Measurements from ENCODE around the genes ATP6V1D and RAD51B.

DNA sequence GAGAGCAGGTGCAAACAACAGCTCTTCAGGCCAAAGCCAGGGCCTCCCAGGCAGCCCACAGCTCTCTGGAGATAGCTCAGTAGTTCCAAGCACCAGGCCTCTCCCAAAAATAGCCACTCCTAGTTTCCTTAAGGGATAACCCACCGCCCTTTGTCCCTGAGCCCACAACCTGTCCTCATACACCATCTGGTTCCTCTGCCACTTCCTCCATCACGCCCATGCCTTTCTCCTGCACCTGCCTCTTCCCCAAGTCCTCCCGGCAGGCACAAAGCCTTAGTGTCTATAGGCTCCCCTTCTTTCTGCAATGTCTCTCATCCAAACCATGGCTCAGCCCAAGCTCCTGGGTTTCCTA is 2.1 kb downstream of the RAB15 start:
- PRO-cap, 2 experiments, result no peak in any of the 2 experiments

DNA sequence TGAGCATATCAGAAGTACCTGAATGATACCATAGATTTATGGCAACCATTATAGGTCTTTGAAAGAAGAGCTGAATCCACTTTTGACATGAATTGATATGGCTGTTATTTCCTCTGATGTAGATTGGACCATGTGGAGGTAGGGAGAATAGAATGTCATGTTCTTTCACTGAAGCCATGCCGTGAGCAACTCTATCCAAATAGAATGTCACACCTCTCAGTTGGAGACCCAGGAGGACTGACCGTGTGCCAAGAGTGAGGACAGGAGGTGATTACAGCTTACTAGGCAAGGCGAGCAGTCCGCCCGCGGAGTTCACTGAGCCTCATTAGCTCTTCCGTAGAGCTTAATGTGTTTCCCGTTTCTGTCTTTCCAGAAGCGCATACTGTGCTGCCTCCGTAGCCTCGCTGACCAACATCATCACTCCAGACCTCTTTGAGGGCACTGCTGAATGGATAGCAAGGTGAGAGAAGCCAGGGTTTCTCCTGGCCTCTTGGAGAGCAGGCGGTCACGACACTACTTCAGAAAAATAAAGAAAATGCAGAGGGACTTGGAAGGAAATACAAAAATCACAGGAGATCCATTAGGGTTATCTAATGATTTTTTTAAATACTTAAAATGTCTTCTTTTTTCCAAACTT is 45.7 kb downstream of the FNTB start:
- PRO-cap, 2 experiments, result no peak in any of the 2 experiments

GRCh38 chr14:65100479-65101135 is 1.7 kb downstream of the MAX start:
- PRO-cap, 2 experiments, result no peak in any of the 2 experiments

DNA sequence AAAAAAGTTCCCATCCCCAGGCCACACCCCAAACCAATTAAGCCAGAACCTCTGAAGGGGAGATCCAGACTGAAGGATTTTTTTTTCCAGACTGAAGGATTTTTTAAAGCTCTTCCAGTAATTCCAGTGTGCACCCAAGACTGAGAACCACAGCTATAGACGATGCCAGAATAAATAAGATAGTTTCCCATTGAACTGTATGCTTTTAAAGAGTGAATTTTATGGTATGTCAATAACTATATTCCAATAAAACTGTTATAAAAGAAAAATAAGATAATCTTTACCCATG is 2.2 kb upstream of the MAX start:
- PRO-cap, 2 experiments, result no peak in any of the 2 experiments

DNA sequence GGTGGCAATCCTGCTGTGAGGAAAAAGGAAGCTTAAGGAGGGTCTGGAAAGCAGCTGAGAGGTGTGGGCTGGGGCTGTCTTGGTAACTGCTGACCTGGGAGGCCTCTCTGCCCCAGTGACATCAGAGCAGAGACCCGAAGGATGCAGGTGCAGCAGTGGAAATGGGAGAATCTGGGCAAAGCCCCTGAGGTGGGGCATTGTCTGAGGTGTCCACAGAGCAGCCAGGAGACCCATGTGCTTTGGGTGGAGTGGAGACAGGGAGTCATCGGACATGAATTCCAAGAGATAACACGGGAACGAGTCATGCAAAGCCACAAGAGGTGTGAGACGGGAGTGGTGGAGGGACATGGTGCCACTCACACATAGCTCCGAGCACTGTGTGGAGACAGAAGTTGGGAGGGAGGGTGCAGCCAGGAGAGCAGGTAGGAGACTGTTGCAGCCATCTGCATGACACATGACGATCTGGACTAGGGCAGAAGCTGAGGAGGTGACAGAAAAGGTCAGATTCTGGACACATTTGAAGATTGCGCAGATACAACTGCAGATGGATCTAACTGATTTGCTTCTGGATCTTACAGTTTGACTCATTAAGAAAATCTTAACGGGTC is 379.6 kb downstream of the FUT8 start:
- PRO-cap, 2 experiments, result no peak in any of the 2 experiments

GRCh38 chr14:66422552-66422885 is 63.7 kb upstream of the CCDC196 start:
- PRO-cap, 2 experiments, result no peak in any of the 2 experiments

DNA sequence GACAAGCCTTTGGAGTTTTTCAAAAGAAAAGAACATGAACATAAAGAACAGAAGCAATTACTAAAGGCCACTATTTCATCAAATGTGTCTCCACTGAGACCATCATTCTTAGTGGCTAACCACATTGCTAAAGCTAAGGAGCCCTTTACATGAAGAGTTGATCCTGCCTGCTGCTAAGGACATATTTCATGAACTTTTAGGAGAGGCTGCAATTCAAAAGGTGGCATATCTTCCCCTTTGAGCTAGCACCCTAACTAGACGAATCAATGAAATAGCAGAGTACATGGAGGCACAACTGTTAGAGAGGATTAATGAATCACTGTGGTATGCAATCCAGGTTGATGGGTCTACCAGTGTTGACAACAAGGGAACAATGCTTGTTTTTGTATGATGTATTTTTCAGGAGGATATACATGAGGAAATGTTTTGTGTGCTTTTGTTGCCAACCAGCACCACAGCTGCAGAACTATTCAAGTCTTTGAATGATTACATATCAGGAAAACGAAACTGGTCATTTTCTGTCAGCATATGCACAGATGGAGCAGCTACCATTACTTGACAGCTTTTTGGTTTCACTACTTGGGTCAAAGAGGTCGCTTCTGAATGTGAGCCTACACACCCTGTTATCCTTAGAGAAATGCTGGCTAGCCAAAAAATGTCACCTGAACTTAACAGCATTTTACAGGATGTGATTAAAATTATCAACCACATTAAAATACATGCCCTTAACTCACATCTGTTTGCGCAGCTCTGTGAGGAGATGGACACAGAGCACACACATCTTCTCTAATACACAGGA is 142.5 kb downstream of the GPHN start:
- PRO-cap, 2 experiments, result no peak in any of the 2 experiments

DNA sequence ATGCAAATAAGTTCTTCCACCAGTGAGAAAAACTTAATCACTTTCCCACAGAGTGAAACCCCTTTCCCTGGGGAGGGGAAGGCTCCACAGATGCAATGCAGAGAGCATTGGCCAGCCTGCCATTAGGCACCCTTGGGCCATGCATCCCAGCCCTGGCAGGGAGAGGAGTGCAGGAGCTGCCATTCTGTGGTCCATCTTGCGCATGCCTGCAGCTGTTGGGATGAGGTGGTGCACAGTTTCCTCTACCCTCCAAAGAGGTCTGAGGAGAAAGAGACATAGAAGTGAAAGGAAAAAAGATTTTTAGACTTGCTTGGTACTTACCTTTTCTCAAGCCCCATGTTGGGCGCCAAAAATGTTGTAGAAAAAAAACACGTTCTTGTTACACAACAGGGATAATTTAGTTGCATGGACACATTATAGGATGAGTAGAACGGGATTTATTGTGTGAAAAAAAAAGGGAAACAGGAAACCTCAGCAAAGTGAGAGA is 244.5 kb upstream of the GARIN2 start:
- PRO-cap, 2 experiments, result no peak in any of the 2 experiments

DNA sequence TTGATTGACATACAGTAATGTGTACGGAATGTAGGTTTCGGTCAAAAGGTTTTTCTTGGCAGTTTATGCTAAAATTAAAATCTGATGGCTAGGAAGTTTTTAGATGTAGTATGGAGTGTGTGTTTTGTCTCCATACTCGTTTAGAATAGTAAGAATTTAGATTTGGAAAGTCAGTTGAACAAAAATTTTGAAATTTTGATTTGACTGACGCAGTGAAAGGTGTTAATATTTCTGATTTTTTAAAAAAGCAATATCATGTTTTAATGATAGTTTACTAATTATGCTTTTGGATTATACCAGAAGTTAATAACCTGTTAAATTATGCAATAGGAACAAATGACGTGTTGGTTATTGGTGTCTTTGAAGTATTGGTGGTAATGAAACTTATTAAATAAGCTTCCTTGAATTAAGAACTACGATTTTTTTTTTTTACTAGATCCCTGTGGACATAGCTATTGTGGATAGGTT is 1.0 kb downstream of the PALS1 start:
- PRO-cap, 2 experiments, result no peak in any of the 2 experiments

GRCh38 chr14:67359275-67360135 is at the start of gene ATP6V1D:
ATP6V1D (minus strand) TSS chr14:67359804.
- PRO-cap, 2 experiments, result peak in 2 of 2 experiments; most common plus-strand start chr14:67360023 (in 2); most common minus-strand start chr14:67359763 (in 1)

DNA sequence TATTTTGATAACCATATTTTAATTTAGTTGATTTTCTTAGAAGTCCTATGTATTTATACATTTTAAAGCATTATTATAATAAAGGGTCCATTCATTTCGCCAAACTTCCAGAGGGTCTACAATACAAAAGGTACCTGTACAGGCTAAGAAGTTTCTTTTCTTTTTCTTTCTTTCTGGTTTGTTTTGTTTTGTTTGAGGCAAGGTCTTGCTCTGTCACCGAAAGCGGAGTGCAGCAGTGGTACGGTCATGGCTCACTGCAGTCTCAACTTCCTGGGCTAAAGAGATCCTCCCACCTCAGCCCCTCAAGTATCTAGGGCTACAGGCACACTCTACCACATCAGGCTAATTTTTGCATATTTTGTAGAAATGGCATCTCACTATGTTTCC is 2.8 kb upstream of the PIGH start:
- PRO-cap, 2 experiments, result no peak in any of the 2 experiments

GRCh38 chr14:67622628-67623560 is 3.2 kb downstream of the ARG2 start:
- PRO-cap, 2 experiments, result no peak in any of the 2 experiments

- PRO-cap, 2 experiments, result no peak in any of the 2 experiments
These were observed 32.1 kb downstream of the RDH12 start for GRCh38 chr14:67733770-67734268.

DNA sequence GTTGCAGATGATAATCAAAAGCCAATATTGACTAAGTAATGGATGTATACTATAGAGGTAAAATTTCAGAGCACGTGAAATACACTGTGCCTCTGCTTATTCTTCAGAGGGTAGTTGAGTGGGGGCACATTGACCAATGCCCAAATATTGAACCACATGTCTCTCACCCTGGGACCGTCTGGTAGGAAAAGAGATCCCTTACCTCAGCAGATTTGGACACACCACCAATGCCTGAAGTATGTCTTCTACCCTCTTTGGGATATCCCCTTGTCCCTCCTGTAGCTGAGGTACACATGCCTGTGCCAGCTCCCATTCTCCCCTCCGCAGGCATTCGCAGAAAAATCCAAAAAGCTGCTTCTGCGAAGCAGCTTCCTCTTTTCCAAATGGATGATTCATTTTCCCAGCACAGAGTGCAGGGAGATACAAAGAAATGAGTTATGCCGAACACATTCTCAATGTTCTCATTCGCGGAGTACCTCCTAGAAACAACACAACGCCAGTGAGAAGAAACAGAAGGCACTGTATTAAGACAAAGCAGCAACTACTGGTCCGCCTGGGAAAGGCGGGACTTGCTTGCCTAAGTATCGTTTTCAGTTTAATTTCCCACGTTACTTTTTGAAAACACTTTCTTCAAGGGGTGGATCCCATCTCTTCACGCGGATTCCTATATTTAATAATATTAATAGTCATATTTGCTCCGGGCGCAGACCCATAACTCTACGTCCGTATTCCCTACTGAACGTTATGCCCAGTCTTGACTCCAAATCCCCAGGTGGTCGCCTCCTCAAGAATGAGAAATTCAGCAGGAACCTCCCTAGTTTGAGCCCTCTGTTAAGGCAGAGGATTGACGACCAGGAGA is 593 bp downstream of the ZFYVE26 start:
- PRO-cap, 2 experiments, result no peak in any of the 2 experiments

DNA sequence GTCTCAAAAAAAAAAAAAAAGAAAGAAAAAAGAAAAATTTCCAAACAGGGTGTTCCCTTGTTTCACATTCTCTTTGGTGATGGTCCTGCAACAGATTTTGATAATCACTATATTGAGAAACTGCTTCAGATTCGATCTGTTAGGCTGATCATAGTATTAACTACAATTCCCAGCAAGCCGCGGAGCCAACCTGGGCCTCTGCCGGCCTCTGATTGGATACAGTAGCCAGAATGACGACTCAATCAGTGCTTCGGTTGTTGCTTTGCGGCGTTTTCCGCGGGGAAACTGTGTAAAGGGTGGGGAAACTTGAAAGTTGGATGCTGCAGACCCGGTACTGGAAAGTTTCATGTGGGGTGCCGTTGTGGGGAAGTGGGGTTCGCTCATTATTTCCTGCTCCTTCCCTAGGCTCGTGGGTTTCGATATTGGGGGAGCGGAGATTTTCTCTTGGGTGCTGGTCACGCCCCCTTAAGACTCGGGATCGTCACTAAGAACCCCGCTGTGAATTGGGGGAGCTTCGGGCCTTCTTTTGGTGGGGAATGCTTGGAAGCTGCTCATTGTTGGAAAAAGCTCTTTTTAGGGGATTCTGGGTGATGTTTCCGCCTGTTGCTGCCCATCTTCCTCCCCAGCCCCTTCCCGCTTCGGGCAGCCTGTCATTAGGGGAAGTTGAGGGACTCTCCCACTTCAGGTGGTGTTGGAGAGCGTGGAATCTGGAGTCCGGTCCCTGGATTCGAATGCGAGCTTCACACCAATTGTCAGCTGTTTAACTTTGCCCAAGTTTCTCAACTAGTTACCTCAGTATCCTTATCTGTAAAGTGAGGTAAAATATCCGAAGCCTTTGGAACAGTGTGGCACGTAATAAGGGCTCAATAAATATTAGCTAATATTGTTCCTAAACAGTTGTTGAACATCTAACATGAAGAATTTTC is at the start of gene RAD51B:
Gene RAD51B, plus strand, starts transcription at position 257 of the 926 bp plus-strand sequence.
- PRO-cap, 2 experiments, result no peak in any of the 2 experiments

DNA sequence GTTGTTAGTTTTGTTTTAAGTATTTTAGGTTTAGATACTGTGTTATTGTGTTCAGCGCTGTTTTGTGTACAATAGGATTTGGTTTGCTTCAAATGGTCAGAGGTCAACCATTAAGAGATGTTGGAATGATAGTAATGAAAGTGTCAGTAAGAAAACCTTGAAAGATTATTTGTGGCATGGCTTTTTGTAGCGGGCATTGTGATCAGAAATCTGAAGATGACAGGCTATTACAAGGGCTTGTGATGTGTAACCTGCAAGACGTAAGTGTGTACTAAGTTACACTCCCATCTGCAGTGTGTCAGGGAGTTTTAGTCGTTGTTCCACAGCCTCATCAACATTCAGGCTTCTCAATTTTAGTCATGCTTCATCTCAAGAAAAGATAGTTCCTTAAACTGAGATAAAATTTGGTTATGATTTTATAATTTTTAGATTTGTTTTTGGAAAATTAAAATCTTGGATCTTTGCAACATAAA is 68.1 kb downstream of the RAD51B start:
- PRO-cap, 2 experiments, result no peak in any of the 2 experiments

- PRO-cap, 2 experiments, result no peak in any of the 2 experiments
These were observed 88.5 kb downstream of the RAD51B start for GRCh38 chr14:67907826-67908803.

DNA sequence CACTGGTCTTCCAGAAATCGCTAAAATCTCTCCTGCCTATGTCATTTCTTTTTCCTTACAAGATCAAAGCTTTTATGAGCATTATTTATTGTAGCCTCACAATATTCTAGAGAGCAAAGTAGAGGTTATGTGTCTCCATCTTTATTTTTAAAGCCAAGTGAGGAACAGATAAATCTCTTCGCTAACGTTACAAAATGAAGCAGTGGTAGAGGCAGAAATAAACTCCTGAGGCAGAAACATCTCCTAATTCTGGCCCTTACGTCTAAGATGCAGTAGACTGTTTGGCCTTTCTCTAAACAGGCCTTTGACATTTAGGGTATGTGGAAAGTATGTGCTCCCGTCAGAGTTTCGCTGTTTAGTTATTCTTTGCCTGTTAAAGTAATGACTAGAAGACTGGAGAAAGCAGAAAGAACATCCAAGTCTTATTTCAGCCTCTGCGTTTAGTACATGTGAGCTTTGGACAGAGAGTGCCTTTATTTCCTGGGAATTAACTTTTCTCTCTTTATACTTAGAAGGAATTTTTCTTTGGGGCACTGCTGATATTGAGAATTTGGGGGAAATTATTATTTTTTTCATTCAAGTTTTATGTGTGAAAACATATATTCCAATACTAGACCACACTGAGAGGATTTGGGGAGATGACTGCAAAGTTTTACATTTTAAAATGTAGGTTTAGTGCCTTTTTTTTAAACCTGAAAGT is 216.6 kb downstream of the RAD51B start:
- PRO-cap, 2 experiments, result no peak in any of the 2 experiments

DNA sequence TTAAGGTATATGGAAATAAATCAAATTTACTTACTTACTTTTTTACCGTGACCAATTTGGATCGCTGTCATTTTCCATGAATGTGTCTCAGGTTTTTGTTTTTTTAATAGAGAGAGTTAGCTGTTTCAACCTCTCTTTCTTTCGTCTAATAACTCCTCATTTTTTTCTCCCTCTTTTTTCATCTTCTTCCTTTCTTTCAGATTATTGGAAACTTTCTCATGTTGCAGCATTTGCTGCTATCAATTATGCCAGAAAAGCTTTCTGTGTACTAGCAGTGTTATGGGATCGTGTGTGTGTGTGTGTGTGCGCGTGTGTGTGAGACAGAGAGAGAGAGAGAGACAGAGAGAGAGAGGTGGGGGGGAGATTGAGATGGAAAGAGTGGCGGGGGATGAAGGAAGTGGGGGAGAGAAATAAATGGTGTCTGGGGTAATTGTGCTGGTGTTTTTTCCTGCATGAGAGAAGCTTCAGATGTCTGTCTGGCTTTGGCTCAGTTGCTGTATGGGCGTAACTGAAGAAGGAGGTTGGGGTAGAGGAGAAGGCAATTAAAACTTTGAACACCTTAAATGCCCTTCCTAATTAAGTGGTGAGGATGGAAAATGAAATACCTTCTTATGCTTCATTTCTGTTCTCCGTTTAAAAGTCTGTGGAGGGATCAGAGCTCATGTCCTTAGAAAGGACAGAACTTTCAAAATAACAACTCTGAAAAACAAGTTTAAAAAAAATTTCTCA is 268.9 kb downstream of the RAD51B start:
- PRO-cap, 2 experiments, result no peak in any of the 2 experiments

DNA sequence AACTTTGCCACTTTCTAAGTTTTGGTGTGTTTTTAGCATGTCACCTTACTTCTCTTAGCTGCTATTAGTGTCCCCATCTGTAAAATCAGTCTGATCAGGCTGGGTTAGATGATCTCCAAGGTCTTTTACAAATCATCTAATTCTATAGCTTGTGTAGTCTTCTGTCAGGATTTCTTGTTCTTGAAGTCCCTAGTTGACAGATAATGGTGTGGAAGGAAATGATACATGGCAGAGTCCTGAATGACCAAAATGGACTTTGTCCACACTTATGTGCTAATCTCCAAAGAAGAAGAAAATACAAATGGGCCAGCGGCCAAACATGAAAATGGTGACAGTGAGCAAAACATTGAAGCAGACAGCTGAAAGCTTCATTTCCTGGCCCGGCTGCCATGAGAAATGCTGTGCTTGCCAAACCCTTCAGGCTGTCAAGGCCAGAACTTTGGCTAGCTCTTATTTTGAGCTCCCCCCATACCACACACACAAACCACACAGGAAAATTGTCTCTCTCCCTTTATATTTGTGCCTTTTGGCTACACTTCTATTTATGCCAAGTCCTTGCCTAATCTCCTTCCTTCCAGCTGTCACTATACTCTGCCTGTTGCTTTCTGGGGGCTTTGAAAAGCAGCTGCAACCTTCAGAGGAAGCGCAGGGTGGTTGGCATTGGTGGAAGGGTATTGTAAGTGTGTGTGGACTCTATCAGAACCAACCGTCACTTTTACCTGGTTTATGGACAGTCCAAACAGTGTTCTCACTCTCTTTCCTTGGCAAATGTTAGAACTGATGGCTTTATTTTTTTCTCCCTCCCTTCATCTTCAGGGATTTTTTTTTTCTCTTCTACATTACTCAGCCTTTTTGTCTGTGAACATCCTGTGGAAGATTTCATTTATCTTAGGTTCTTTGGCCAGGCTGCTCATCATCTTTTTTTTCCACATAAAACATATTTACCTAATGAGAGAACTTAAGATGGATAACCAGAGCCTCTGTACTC is 323.8 kb downstream of the RAD51B start:
- PRO-cap, 2 experiments, result no peak in any of the 2 experiments